Diencephalon (tissue), 2 donors: ENCODE measurements around a stretch of chr5.

DNA sequence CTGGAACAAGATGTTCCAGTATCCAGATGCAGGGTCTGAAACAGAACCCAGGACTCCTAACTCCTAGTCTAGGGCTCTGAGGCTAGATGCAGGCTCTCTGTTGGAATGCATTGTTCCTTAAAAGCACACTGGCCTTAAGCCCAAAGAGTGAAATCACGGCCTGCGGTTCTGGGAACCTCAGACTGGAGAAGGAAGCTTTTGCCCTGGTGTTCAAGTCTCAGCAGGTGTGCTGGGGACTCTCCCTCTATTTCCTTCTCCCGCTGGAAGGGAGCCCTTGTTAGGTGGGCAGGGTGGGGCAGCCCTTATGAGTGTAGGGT, 1.9 kb upstream of the PPARGC1B start:
- RAMPAGE, long total RNA: no peak

GRCh38 chr5:149778180-149779514, 48.5 kb downstream of the PPARGC1B start:
- RAMPAGE, long total RNA: no peak

GRCh38 chr5:149795835-149796607, 65.9 kb downstream of the PPARGC1B start:
- RAMPAGE, long total RNA: no peak

- RAMPAGE, long total RNA: no peak
Measured at GRCh38 chr5:149798348-149798912, 68.3 kb downstream of the PPARGC1B start.

DNA sequence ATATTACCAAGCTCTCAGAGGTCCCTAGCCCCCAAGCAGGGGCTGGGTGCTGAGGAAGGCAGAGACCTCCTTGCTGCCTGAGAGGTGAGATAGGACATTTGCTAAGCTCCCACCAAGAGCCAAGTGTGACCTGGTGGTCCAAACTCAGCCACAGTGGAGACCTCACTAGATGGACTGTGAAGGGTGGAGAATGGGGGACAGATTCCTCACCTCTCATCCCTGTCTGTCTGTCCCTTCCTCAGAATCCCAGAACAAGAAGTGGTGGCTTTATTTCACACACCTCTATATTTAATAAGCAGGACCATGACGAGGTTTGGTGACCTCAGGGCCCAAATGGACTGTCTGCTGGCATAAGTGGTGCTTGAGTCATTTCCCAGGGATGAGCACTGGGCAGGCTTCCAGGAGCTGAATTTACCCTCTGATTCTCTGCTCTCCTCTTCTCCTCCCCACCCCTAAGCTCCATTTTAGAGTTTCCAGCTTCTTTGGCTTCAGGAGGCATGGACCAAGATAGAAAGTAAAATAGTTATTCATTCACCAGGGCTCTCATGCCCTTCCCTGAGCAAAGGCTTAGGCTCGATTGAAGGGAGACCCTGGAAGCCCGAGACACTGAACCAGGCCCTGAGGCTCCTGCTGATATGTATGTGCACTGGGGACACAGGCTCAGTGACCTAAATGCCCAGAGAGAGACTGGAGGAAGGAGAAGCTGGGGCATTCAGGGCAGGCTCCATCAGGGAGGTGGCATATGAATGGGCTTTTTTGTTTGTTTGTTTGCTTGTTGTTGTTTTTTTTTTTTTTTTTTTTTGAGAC, 69.0 kb downstream of the PPARGC1B start:
- RAMPAGE, long total RNA: no peak

DNA sequence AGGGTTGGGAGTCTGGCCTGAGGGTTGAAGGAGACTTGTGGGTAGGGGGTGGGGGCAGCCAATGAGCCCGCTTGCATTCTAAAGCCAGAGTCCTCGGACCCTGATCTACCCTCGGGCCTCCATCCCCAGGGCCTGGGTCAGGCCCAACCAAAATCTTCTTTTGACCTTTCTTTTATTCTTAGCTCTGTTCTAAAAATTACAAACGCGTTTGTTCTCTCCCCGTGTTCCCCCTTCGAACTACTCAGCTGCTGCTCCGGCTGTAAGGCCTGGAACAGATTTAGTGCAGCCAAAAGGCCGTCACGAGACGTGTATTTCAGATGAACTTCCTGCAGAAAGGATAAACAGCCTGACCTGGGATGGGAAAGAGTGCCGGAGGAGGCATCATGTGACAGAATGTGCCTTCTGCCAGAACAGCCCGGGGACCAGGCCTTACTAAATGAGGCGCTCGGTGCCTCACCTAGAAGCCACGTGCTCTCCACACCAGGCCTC, 94.6 kb downstream of the PPARGC1B start:
- RAMPAGE, long total RNA: no peak

DNA sequence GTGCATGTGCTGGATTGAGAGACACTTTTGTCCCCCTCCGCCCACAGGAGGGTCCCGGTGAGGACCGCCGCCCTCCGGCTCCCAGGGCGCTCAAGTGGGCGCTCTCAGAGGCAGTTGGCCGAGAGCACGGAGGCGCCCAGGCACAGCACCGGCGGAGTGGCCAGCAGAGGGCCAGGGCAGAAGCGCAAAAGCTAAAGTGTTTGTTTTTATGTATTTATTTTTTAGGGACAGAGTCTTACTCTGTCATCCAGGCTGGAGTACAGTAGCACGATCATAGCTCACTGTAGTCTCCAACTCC, 11.9 kb downstream of the PDE6A start:
- RAMPAGE, long total RNA: no peak

DNA sequence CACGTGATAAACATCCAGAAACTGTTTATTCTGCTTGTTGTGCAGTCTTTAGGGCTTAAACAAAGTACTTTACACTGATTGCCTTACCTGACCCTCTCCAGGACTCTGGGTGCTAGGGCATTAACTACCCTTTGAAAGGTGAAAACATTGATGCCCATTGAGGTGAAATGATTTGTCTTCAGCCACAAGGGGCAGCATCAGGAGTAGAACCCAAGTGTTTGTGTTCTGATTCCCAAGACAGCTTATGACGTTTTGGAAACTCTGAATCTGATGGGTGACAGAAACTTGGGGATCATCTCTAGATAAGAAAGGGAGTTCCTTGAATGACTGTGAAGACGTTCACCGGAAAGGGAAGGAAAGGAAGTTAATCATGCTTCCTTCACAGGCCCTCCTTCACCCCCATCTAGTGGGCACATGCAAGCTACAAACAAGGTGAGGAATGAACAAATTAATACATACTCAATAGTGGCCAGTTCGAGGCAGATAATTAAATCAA, 1.2 kb upstream of the SLC26A2 start:
- RAMPAGE, long total RNA: no peak

DNA sequence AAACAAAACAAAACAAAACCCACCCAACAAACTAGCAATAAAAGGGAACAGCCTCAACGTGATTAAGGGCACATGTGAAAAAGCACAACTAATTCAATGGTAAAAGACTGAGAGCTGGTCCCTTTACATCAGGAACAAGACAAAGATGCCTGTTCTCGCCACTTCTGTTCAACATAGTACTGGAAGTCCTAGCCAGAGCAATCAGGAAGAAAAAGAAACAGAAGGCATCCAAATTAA, 2.6 kb upstream of the CSF1R start:
- RAMPAGE, long total RNA: no peak

DNA sequence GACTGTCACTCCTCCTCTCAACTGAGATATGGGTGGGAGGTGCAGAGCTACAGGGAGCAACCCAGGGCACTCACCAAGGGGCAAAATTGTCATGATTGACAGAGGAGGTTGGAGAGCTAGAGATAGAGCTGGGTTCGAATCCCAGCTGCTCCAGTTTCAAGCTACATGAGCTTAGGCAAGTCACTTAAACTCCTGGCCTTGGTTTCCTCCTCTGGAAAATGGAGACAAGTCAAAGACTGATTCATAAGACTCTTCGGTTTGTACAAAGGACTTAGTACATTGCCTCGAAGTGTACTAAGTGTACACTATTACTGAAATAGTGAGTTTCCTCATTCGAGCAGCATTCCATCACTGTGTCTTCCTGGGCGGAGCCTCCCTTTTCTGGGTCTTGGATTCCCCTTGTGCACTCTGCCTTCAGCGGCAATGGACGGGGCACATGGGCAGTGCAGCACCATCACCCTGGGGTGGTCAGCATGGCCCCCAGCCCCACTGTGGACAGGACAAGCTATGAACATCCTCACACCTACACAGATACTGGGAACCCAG, 2.9 kb upstream of the PDGFRB start:
- RAMPAGE, long total RNA: no peak

DNA sequence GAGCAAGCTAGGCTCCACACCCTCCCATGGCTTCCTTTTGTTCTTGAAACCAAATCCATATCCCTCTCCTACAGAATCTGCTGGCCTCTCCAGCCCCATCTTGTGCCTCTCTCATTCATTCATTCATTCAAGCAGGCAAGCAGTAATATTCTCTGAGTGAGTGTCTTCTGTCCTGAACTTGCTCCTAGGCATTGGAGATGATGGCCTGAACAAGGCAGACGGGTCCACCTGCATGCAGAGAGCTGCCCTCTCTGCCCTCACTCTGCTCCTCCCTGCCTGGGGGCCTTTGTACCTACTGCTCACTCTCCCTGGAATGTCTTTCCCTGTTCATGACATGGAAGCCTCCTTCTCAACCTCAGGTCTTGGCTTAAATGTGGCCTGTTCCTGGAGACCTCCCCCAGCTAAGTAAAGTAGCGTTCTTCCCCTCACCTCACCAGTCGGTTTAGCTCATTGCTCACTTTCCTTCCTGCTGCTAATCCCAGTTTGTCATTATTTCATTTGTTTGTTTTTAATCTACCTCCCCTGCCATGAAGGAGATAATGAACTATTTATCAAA, 6.6 kb downstream of the CDX1 start:
- RAMPAGE, long total RNA: no peak

DNA sequence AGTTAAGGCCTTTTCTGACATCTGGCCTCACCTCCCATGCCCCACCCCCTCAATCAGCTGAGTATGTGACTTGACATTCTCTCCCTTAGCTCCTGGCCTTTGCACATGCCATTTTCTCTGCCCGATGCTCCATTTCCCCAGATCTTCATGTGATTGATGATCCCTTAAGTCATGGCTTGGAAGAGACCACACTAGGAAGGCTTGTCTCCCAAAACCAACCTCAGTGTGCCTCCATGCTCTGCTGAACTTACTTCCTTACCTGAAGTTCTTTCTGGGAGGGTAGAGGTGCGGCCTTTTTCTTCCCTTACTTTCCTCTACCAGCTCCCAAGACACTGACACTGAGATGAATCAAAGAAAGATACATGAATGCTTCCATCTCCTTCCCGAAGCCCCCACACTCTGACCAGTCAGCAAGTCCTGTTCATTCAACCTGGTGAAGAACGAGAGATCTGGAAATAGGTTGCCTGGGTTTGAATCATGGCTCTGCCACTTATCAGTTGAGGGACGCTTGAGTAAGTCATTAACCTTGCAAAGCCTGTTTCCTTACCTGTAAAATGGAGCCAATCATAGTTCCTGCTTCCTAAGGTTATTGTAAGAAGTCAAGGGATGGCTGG, 17.4 kb upstream of the TCOF1 start:
- RAMPAGE, long total RNA: no peak

DNA sequence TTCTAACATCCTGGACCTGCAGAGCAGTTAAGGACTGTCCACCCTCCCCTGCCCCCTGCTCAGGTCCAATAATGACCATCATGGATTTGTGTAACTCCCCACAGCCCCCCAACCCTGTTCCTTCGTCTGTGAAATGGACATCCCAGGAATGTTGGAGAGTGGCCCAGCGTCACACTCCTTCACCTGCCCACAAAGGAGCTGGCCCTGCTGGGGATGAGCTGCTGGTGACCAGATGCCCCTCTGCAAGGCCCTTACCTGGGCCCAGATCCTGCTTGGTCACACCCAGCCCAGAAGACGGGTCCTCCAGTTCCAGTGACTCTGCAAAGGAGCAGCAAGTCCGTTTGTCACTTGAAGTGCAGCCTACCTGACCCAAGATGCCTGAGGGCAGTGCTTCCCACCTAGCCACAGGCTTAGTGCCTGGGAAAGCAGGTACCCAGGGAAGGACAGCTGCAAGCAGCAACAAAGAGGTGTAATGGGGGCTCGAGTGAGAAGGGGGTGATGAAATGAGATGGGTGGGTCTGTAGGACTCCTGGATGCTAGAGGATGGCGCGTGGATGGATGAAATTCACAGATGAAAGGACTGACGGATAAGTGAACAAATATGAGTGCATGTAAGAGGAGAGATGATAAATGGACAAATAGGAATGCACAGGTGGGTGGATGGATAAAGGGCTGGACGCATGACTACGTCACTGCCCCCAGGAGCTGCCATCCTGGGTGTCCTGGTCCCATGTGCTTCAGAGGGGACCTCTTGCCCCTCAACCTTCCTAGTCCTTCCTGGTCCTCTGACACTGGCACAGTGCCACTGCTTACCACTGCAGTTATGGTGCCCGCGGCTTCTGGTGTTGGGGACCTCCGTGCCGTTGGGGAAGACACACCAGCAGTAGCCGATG, 10.2 kb downstream of the CD74 start:
- RAMPAGE, long total RNA: no peak

GRCh38 chr5:150487321-150488362, 20.3 kb upstream of the NDST1 start:
- RAMPAGE, long total RNA: no peak

DNA sequence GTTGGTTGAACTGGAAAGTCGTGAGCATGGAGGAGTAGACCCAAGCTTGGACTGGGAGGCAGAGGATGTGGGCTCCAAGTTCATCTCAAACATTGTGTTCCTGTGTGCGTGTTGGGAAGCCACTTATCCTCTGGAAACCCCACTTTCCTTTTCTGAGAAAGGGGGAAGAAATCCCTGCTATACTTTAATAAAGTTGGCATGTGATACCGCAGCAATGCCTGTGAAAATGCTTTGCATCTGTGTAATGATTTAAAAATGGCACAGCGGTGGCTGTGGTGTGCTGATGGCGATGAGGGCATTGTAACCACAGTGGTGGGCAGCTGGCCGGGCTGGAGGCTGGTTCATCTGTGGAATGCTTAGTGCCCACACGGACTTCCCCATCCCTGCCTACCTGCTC, 3.1 kb upstream of the NDST1 start:
- RAMPAGE, long total RNA: no peak

DNA sequence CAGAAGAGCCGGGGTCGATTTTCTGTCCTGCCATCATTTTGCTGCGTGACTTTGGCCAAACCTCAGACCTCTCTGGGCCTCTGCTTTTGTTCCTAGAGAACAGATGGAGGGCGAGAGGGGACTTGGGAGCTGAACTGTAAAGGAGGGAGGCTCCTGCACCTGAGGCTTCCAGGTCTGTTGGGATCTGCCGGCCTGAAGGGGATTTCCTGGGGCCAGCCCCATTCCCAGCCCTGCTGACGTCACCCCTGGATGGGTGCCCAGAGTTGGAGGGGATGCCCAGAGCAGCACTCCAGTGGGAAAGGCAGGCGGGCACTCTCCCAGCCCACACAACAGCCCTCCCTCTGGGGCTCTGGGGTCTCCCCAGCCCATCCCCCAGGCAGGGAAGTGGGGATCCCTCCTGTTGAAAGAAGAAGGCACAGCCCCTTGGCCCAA, 40.4 kb upstream of the SYNPO start:
- RAMPAGE, long total RNA: no peak

GRCh38 chr5:150617014-150617396, 23.5 kb upstream of the SYNPO start:
- RAMPAGE, long total RNA: no peak

DNA sequence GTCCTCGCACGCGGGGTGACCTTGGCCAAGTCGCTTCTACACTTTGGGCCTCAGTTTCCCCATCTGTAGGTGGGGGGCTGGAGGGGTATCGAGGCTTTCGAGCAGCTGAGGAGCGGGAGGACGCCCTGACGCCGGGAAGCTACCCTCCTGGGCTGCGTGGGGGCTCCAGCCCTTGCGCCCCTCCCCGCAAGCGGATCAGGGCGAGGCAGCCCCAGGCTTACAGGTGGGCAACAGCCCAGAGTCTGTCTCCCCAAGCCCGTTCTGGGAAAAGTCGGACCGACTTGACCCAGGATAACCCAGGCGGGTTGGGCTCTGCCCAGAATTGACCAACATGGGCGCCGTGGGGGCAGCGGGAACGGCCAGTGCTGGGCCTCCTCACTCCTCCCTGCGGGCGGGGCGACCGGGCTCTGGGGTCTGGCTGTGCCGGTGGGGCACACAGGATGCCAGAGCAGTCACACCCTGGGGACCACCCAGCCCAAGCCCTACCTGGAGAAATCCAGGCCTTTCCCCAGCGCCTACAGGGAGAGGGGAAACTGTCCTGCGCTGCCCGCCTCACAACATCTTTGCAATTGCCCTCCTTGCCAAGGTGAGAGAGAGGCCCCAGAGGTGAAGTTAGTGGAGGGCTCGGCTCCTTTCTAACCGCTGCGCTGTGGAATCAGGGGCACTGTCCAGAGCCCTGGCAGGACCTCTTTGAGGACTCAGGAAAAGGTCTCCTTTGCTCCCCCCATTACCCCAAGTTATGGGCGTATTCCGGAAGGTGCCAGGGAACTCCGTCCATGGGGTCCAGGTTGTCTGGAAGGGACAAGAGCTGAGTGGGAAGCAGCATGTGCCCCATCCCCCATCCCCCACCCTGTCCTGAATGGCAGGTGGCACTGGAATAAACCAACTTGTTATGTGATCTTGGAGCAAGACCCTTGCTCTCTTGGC, 15.2 kb upstream of the SYNPO start:
- RAMPAGE, long total RNA: no peak

DNA sequence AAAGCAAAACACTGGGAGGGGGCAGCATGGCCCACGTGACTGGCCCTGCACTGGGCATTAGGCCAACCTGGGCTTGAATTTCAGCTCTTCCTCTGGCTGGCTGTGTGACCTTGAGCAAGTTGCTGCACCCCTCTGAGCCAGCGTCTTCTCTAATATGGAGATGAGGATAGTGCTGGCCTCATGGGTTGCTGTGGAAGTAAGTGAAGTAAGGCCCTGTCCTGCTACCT, 647 bp upstream of the SYNPO start:
- RAMPAGE, long total RNA: no peak

DNA sequence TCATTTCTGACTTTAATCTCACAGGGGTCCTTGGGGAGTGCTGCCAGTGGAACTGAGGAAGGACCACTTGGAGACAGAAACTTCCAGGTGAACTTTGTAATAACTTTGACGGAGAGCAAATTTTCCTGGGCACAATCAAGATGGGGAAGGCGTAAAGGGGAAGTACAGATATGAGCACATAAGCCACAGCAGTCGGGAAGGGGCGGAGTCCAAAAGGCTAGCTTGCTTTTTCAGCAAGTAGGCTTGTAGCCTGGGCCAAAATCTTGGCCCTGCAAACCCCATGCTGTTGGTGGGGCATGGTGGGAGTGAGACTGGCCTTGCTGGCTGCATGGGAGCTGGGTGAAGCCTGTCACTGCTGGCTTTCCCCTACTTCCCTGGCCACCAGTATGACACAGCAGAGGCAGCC, 24.3 kb downstream of the DCTN4 start:
- RAMPAGE, long total RNA: no peak